Right atrium auricular region (tissue), 2 donors: ENCODE measurements around the gene IDNK.

DNA sequence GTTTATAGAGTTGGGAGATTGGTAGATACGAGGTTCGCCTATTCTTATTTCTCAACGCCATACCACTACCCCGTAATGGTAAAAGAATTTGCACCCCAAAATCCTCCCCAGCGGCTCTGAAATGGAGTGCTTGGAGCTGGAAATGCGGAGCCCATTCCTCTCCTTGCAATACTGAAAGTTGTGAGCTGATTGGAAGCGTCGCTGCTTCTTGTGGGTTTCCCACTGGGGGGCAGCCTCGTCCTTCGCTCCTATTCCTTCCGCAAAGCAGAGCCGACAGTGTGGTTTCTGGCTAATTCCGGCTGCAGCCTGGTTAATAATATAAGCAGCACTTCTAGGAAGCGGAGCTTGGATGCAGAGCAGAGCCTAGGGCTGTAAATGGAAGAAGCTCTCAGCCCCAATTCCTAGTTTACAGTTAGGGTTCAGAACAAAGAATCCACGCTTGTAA lies 156.7 kb upstream of the RASEF start:
- PRO-cap = no peak
- RAMPAGE, long total RNA, 2 experiments = no peak in any of the 2 experiments

- PRO-cap = bidirectional peak, plus-strand start at chr9:83623124, minus-strand start at chr9:83622907
- RAMPAGE, long total RNA, 2 experiments = start-site peak on the plus strand in 1 of 2 experiments, at chr9:83623130-83623147 at its widest, 84 reads per replicate
Measured at GRCh38 chr9:83622621-83623192, at the start of gene IDNK. Gene IDNK, plus strand, starts transcription at chr9:83623143.

DNA sequence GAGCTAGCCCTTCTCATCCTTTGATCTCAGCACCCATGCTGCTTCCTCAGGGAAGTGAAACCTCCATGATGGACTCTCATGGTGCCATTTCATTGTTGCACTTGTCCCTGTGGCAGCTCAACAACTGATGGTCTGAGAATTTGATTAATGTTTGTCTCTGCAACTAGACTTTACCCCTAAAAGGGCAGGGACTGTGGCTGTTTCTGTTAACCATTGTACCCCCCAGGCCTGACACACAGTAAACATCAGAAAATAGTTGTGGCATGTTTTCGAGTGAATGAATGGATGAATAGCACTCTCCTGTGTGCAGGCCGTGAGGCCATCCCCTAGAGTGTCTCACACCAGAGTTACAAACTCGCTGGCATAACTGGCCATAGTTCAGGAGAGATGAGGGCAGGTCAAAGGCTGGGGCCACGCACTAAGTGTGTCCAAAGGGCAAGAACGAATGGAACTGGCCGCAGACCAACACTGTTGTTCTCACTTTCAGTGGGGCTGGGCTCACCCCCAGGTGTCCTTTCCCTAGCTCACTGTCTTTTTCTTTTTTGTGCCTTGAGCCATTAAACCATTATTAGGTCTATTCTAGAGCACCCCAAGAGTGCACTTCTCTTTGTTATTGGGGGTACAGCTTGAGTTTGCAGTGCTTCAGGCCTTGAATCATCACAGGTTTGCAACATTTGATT lies 6.8 kb downstream of the IDNK start:
- PRO-cap = no peak
- RAMPAGE, long total RNA, 2 experiments = no peak in any of the 2 experiments

GRCh38 chr9:83657976-83658872 lies 35.3 kb downstream of the IDNK start:
- PRO-cap = no peak
- RAMPAGE, long total RNA, 2 experiments = no peak in any of the 2 experiments

DNA sequence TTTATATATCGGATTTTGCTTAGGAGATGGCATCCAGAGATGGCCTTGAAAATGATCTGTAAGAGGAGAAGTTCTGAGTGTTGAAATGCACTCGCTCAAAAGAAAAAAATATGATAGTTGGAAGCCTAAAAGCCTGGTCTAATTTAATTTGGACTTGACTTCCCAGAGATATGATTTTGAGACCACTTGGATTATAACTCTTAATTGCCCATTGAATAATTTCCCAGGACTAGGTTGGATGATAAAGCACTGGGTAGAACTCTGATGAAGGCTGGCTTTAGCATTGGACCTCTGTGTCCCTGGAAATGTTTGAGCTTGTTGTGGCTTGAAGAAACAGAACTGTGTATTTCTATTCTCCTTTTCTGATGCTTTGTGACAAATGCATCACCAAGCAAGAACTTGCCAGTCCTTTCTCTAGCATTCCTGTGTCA lies 1.9 kb downstream of the NTRK2 start:
- PRO-cap = no peak
- RAMPAGE, long total RNA, 2 experiments = no peak in any of the 2 experiments

GRCh38 chr9:86021192-86021592 lies 78.2 kb downstream of the GOLM1 start:
- PRO-cap = no peak
- RAMPAGE, long total RNA, 2 experiments = no peak in any of the 2 experiments

GRCh38 chr9:86035214-86035937 lies 64.0 kb downstream of the GOLM1 start:
- PRO-cap = no peak
- RAMPAGE, long total RNA, 2 experiments = no peak in any of the 2 experiments

DNA sequence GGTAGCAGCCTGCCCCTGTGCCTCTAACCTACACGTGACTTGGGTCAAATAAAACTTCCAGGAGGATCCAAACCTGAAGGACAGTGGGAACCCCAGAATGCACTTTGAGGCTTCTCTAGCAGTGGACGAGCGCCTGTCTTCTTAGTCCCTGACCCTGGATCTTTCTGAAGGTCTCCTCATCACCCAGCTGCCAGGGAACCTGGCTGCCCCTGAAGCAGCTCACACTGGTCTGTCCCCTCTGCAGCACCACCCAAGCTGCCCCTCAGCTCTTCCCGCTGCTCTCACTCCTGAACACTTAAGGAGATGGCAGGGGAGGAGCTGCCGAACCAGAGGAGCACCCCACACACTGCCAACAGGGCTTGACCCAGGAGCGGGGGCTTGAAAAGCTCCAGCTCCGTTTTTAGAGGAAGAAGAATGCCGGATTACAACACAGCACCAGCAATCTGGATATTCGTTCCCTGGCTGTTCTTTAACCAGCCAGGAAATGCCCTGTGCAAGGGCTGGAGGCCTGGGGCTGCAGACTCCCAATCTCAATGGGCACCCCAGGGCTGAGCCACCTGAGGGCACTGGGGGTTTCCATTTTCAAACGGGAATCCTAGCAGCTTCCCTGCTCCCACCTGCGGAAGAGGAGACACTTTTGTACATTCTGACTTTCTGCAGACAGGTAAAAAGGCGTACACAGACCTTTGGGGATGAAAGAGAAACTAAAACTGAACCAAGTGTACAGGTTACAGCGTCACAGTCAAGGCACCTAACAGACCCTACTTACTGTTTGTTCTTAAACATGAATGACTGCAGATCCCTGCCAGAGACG lies 36.4 kb downstream of the GOLM1 start:
- PRO-cap = no peak
- RAMPAGE, long total RNA, 2 experiments = no peak in any of the 2 experiments

GRCh38 chr9:86093718-86094460 lies 5.5 kb downstream of the GOLM1 start:
- PRO-cap = no peak
- RAMPAGE, long total RNA, 2 experiments = no peak in any of the 2 experiments

GRCh38 chr9:86455173-86455517 lies 100.9 kb upstream of the TUT7 start:
- PRO-cap = no peak
- RAMPAGE, long total RNA, 2 experiments = no peak in any of the 2 experiments

DNA sequence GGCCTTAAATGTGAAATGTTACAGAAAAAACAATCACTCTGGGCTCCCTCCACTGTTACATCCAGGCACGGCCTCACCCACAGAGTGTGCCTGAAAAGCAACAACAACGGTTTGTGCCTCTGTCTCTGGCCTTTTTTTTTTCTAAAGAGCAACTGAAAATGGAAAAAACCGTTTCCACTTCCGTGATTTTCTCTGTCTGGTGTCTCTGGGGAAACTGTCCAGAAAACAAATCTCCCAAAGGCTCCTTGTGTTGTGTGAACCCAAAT lies 221.7 kb upstream of the TUT7 start:
- PRO-cap = no peak
- RAMPAGE, long total RNA, 2 experiments = no peak in any of the 2 experiments

DNA sequence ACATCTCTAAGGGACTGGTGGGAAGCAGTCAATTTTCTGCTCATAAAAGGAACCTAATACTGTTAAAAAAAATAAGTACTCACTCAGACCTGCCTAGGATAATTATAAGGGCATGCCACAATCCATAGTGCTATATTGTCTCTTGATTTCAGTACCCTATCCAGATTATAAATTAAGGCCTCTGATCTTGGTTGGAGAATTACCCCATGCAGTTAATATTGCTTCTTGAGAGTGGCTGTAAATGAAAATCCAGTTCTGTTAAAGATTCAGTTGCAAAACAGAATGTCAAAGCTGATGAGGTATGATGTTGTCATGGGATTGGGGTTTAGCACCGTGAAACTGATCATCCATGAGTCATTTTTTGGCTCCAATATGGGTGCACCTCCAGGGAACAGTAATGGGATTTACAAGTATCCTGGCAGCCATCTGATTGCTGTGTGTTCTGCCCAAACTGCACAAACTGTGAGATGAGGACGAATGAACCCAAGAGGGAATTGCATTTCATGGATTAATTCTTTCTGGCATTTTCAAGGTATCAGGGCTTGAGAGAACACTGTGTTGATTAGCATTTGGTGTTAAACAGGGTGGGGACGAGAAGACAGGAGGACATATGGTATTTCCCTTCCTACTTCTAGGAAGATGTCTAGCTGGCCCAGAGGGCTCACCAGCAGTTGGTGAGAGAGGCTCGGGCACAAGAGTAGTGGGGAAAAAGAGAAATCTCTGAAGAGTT lies 214.8 kb downstream of the GAS1 start:
- PRO-cap = bidirectional peak, plus-strand start at position 578 of the sequence, minus-strand start at position 243 of the sequence
- RAMPAGE, long total RNA, 2 experiments = no peak in any of the 2 experiments

DNA sequence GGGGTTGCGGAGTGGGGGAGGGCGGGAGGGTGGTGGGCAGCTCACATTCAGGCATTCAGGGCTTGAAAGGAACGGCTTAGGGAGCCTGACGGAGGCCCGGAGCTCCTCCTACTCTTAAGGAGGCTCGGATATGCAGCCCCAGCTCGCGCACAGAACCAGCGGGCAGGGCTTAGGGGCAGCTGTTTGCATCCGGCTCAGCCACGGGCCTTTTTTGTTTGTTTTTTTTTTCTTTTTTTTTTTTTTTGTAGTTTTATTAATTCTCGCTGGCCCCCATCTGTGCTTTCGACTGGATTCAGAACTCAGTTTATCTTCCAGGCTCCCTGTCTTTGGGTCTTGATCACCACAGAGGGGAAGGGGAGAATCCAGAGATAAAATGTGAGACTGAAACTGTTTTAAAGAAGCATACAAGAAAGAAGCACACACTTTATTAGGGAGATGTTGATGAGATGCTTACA lies 520 bp upstream of the GAS1 start:
- PRO-cap = bidirectional peak, plus-strand start at position 152 of the sequence, minus-strand start outside the sequence
- RAMPAGE, long total RNA, 2 experiments = no peak in any of the 2 experiments

DNA sequence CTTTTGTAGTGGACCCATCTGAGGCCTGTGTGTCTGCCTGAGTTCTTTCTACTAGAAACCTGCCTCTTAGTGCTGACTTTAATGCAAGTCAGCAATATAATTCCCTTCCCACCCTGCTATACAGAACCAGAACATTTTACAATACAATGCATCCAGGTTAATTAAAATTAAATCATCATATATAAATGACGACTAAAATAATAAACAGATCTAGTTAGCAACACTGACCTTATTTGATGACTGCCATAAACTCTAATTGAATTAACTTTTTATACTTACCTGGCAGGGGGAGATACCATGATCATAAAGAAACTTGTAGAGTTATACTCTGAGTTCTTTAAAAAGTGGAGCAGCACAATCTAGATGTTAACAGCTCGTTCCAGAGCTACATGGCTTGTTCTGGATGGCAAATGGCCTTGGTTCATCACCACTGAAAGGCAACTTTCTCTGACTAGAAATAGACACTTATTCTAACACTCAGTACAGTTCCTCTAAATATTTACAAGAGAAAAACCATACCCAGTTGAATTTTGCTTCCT lies 82.8 kb upstream of the GAS1 start:
- PRO-cap = unidirectional peak, plus-strand start at position 272 of the sequence
- RAMPAGE, long total RNA, 2 experiments = no peak in any of the 2 experiments

DNA sequence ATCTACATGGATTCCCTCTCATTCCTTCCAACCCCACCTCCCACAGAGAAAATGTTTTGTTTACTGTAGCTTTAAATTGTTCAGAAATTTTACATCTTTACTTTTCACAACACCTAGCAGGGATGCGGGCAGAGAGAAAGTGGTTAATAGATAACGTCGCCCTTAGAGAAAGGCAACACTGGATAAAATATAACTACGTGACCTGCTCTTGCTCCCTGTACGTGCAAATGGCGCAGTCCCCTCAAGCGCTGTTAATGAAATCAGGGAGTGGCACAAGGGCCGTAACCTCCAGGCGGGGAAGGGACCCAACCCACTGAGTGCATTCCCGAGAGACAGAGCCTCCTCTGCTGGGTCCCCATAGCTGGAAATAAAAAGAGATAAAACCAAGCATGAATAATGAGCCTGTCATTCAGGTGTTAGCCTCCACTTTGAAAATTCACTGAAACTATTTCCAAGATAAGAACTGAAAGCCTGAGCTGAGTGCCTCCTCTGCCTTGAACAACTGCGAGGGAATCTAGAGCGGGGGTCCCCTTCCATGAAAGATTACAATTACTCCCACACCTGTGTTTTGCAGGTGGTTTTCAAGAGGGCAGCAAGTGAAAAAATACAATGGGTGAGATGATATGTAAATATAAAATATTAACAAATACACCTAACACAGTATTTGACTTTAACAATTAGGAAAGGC lies 125.1 kb upstream of the DAPK1 start:
- PRO-cap = no peak
- RAMPAGE, long total RNA, 2 experiments = no peak in any of the 2 experiments

DNA sequence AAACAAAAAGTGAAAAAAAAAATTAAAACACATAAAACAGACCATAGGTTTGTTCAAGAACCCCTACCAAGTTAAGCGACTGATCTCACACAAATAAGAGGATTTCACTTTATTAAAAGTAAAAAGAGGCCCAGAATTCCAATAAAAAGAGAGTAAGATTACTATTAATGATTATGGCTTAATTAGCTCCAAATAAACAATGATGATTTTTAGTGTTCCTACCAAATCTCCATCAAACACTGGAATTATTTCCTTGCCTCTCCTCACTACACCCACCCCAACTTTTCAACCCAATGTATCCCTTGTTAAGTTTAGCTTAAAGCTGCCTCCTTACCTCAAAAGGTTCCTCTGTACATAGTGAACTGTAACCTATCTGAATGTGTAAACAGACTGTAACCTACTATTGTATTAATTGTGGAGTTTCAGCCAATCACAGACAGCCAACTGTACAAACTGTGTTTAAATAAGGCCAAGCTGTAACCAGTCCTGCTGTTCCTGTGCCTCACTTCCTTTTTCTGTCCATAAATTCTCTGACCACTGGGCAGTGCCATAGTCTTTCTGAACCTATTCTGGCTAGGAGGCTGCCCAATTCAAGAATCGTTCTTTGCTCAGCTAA lies 74.8 kb upstream of the DAPK1 start:
- PRO-cap = no peak
- RAMPAGE, long total RNA, 2 experiments = no peak in any of the 2 experiments

GRCh38 chr9:87729228-87729795 lies 3.4 kb downstream of the CTSL start:
- PRO-cap = no peak
- RAMPAGE, long total RNA, 2 experiments = no peak in any of the 2 experiments

DNA sequence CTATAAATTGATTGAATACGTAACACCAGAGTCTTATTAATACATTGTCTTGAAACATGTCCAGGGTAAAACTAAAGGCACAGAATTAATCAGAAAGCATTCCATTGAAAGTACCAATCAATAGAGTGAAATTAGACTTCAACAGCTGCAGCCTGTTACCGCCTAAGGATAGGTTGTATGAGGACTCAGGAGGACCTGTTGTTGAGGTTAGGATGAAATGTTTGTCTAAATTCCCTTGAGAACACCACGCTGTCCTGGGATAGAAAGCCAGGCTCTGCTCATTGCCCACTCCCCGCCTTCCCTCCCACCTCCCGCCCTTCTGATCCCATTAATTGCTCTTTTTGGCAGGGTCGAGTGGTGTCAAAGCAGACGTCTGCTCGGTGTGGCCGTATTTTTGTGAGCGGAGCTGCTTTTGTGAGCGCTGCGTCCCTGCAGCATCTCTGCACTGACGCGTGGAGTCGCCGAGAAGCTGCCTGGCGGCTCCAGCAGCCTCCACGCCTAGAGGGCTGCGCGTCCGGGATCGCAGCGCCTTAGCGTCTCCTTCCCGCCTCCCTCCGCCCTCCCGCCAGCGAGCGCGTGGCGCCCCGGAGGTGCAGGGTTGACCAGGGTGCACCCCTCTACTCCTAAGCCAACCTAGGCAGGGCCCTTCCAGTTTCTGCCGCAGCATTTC lies 62.3 kb downstream of the SPATA31C2 start:
- PRO-cap = bidirectional peak, plus-strand start at position 501 of the sequence, minus-strand start at position 442 of the sequence
- RAMPAGE, long total RNA, 2 experiments = no peak in any of the 2 experiments

GRCh38 chr9:88391898-88392213 lies 3.6 kb downstream of the SPIN1 start:
- PRO-cap = unidirectional peak, minus-strand start at chr9:88392087
- RAMPAGE, long total RNA, 2 experiments = no peak in any of the 2 experiments

GRCh38 chr9:88923536-88923811 lies 67.8 kb upstream of the S1PR3 start:
- PRO-cap = no peak
- RAMPAGE, long total RNA, 2 experiments = no peak in any of the 2 experiments